Daoy (cell line): ENCODE results near the genes COPS9, DUSP28 and MAB21L4.

GRCh38 chr2:239814067-239815274 is 210.7 kb downstream of the NDUFA10 start:
- RAMPAGE, long total RNA, result no peak

DNA sequence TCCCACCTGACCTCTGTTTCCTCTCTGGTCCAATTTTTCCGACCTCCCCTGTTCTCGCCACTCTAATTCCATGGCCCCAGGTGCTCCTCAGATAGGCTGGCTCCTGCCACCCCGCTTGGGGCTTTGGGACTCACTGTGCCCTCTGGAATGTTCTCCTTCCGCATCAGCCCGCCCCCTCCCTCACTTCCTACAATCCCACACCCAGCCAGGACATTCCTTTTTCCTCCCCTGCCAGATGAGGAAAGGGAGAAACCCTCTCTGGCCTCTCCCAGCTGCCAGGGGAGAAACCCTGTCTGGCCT is 3.1 kb upstream of the OR6B2 start:
- RAMPAGE, long total RNA, result no peak

DNA sequence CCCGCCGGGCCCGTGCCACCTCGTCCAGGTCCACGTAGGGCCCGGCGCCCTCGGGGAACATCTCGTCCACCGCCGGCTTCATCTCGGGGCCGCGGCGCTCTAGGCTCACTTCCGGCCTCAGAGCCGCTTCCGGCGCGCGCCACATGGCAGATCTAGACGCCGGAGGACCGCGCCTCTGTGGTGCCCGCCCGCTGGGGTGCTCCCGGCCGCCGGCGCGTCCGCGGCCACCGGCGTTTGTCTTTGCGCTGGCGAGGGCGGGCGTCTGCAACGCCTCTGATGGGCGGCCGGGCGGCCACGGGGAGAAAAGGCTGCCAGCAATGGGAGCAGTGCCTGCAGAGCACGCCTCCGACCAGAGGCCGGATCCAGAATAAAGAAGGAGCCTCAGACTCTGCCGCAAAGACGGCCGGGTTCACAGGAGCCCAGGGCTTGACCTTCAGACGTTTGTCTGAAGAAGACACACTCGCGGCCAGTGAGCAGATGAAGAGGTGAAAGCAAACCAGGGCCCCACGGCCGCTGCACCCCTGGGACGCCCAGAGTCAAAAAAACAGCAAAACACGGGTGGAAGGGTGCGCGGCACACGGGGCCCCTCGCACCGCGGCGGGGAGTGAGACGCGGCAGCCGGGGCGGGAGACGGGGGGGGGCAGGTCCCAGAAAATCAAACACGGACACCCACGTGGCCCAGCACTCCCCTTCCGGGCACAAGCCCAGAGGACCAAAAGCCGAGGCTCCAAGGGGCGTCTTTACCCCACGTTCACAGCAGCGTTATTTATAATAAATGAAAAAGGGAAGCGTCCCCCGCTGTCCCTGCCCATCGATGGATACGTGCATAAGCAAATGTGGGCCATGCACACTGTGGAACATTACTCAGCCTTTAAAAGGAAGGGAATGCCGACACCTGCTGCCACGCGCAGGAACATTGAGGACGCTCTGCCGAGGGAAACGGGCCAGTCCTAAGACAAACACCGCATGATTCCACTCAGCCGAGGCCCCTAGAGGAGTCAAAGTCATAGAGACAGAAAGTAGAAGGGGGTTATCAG is at the start of gene COPS9:
TSS of gene COPS9 (minus strand) at position 103 of the 1,037 bp plus-strand sequence.
- RAMPAGE, long total RNA, result no peak

DNA sequence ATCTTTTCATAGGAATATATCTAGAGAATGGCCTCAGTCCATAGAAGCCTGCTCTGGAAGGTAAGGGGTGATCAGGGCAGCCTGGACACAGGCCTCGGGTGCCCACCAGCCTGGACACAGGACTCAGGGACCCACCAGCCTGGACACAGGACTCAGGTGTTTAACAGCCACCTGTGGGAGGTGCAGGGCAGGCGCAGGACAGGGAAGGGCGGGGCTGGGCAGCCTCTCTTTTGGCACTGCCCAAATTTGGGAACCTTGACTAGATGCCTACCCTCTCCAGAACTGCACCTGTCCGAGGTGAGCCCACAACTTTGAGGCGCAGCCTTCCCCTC is 35.6 kb upstream of the GPC1 start:
- RAMPAGE, long total RNA, result no peak

GRCh38 chr2:240426750-240427336 is 8.6 kb upstream of the GPC1 start:
- RAMPAGE, long total RNA, result no peak

GRCh38 chr2:240452415-240453330 is 17.2 kb downstream of the GPC1 start:
- RAMPAGE, long total RNA, result no peak

DNA sequence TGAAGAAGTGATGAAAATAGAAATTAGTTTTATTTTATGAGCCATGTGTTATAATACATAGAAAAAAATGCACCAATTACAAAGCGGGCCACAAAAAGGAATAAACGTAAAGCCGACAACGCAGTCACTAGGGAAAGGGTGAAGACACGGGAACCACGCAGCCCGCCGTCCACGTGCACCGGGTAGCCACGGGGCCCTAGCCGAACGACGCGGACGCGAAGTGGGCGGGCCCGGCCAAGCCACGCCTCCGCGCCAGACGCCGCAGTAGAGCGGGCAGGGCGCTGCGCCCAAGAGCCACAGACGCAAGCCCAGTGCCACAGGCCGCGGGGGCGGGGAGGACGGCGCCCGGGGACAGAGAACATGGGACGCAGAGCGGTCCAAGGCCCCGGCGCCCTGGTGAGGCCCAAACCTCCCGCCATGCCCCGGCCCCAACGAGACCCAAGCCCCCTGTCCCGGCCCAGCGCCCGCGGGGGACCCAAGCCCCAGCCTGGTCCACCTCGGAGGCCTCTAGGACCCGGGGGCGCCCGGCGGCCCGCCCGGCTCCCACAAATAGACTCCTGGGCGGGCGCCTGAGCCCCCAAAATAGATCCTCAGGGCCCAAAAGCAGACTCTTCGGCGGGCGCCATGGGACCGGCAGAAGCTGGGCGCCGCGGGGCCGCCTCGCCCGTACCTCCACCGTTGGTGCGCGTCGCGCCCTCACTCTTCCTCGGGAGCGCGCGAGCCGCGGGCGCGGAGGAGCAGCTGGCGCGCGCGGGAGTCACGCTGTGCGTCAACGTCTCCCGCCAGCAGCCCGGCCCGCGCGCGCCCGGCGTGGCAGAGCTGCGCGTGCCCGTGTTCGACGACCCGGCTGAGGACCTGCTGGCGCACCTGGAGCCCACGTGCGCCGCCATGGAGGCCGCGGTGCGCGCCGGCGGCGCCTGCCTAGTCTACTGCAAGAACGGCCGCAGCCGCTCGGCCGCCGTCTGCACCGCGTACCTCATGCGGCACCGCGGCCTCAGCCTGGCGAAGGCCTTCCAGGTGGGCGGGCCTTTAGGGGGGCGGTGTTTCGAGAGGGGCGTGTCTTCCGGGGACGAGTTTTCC is at the start of gene DUSP28:
TSS of gene DUSP28 (plus strand) at position 297 of the 1,080 bp plus-strand sequence.
- RAMPAGE, long total RNA, result no peak

DNA sequence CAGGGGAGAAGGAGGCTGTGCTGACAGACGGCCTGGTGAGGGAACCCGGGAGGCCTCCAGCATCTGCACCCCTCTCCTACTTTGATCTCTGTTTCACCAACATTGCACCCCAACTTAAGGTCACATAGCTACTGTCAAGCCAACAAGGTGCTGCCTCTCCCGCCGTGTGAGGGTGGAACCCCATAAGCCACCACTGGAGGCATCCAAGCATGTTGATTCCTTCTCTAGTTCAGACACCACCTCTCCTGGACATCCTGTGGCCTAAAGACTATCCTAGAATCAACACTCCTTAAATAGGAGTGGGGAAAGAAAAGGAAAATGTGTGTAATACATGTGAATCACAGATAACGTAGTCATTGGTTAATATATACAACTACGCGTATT is 3.5 kb upstream of the RNPEPL1 start:
- RAMPAGE, long total RNA, result no peak

DNA sequence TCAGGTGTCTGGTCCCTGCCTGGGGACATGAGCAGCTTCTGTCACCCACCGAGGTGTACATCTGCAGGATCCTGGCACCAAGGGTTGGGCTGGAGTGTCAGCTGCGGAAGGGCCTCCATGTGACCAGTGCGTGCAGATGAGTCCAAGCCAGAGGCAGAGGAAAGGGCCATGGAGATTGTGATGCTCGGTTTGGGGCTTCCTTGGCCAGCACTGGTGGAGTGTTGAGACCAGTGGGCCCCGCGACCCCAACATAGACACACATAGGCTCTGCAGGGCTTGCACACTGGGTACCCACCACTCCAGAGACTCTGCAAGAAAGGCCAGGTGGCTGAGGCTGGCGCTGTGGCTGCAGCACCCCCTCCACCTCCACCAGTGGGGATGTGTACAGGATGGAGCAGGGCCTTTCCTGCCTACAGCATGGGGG is 1.1 kb downstream of the RNPEPL1 start:
- RAMPAGE, long total RNA, result no peak

DNA sequence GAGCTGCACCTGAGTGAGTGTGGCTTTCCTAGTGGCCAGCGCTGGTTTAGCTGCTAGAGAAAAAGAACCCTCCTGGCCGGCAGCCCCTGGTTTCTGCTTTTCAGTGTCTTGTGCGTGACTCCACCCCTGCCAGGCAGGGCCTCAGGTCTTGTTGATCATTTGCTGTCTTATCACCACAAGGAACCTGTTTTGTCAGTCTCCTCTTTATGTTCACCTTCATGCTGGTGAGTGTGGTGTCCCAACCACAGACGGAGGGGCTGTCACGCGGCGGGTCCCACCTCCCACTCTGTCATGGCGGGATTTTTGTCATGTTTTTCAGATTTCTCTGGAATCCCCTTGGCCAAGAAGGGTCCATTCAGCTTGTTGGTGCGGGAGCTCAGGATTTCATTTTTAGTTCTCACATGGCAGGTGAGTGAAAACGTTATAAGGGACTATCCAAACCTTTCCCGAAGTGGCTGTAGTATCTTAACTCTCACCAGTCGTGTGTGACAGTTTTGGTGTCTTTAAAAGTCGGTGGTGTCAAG is 3.5 kb upstream of the AQP12B start:
- RAMPAGE, long total RNA, result no peak

DNA sequence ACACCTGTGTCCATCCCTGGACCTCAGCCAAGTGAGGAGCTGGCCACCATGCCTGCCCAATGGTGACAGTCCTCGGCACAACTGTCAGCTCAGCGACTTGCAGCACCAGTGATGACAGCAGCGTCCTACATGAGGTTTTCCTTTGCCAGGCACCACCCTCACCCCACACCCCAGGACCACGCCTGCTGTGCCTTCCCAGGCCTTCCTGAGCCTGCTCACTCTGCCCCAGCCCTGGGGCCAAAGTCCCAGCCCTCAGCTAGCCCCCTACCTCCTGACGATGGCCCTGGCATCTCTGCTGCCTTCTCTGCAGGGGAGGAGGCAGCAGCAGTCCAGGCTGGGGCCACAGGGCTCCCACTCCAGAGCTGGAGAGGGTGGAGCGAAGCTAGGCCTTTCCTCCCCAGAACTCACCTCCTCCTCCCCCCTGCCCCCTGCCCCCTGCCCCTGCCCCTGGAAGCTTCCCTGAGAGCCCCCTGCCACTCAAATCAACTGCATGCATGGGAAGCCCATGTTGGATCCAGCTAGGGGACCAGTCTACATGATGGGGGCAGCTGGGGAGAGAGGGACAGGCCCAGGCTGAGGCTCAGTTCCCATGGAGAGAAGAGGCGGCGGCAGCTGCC is 3.9 kb downstream of the MAB21L4 start:
- RAMPAGE, long total RNA, result no peak

DNA sequence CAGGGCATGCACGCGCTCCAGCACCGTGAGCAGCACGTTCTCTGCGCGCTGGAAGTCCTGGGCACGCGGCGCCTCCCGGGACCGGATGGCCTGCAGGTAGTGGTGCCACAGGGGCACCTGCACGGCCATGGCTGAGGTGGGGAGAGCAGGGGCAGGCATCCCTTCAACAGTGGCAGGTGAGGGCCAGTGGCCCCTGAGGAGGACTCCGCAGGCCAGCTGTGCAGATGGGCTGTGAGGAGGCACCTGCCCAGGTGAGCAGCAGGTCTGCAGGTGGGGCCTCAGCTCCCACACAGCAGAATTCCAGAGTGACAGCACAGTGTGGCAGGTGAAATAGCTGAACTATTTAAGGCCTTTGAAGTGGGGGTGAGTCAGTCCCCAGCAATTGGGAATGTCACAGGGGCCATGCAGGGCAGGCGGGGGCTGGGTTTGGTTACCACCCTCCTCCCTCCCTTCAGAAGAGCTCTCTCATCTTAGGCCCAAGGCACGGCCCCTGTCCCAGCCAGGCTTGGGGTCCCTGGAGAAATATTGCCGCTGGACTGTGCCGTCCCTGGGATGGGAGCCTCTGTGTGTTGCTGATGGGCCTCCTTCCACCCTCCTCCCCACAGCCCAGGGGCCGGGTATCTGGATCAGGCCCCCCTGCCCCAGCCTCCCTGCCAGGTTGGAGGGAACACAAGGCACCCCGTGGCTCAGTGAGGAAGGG is at the start of gene MAB21L4:
TSS of gene MAB21L4 (minus strand) at position 318 of the 700 bp plus-strand sequence.
- RAMPAGE, long total RNA, result no peak

DNA sequence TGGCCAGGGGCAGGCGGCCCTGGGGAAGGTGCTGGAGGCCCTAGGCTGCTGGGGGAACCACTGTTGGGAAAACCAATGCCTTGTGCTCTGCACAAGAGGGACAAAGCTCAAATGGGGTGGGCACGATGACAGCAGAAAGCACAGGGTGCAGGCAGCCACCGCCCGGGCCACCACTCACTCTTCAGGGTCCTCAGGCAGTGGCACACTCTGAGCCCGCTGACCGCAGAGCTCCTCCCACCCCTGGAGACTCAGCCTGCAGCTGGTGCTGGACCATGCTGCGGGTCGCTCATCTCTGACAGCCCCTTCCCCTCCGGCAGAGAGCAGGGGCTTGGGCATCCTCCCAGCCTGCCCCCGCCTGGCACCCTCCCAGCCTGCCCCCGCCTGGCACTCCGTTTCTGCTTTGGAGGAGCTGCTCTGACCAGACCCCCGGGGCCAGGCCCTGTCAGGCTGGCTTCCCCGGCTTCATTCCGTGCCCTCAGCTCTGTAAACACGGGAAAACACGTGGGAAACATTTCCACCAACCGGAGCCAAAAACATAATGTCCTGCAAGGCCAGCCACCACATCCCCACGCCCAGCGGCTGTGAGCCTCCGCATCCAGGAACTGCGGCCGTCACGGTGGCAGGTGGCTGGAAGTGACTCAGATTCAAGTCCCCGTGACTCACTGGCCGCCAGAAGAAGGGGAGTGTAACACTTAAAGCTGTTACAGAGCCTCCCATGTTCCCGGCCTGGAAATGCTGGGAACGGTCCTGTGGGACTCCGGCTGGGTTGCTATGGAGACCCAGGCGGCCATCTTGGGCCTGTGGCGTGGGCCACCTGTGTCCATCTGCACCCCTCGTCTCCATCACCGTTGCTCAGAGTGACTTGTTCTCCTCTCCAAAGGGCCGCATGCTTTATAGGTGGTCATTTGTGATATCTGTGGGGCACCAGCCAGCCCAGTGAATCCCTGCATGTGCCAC is 6.8 kb upstream of the SNED1 start:
- RAMPAGE, long total RNA, result no peak

- RAMPAGE, long total RNA, result no peak
Measured at GRCh38 chr2:241009647-241010645, 11.5 kb downstream of the SNED1 start.

GRCh38 chr2:241059496-241060066 is 42.5 kb downstream of the MTERF4 start:
- RAMPAGE, long total RNA, result no peak

- RAMPAGE, long total RNA, result no peak
Measured at GRCh38 chr2:241071383-241071994, 30.6 kb downstream of the MTERF4 start.

- RAMPAGE, long total RNA, result no peak
Measured at GRCh38 chr2:241098676-241099896, 3.0 kb downstream of the MTERF4 start.

GRCh38 chr2:241109007-241109418 is 6.9 kb upstream of the MTERF4 start:
- RAMPAGE, long total RNA, result no peak

GRCh38 chr2:241355186-241355810 is 787 bp upstream of the FARP2 start:
- RAMPAGE, long total RNA, result no peak

DNA sequence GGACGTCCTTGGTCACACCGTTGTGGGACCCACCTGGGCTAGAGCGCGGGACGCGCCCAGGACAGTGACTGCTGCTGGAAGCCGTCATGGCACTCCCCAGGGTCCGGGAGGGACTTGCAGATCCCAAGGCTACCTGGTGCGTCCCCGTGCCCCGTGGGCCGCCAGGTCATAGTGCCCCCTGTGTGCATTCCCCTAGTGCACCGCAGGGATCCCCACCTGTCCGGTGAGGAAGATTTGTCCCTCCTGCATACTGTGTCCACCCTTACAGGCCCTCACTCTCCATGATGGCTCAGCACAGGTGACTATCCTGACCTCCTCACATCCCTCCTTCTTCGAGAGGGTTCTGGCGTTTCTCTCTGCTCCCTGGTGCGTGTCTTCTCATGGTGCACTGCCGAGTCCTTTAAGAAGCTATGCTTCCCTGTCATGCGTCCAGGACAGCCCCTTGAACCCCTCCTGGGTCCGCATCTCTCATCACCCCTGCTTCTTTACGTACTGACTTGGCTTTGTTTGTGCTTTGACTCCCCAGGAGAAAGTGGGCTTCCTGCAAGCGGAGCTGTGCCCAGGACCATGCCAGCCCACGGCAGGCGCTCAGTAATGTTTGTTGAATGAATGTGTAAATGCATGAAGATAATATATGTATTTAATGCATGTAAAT is 985 bp upstream of the STK25 start:
- RAMPAGE, long total RNA, result no peak